ENCODE results near the gene AGR3.

- PRO-cap = no peak
Observed at GRCh38 chr7:12689818-12690769, 2.7 kb downstream of the ARL4A start.

- PRO-cap = no peak
Observed at GRCh38 chr7:12719517-12720091, 32.2 kb downstream of the ARL4A start.

- PRO-cap = no peak
Observed at GRCh38 chr7:13165637-13166285, 478.3 kb downstream of the ARL4A start.

DNA sequence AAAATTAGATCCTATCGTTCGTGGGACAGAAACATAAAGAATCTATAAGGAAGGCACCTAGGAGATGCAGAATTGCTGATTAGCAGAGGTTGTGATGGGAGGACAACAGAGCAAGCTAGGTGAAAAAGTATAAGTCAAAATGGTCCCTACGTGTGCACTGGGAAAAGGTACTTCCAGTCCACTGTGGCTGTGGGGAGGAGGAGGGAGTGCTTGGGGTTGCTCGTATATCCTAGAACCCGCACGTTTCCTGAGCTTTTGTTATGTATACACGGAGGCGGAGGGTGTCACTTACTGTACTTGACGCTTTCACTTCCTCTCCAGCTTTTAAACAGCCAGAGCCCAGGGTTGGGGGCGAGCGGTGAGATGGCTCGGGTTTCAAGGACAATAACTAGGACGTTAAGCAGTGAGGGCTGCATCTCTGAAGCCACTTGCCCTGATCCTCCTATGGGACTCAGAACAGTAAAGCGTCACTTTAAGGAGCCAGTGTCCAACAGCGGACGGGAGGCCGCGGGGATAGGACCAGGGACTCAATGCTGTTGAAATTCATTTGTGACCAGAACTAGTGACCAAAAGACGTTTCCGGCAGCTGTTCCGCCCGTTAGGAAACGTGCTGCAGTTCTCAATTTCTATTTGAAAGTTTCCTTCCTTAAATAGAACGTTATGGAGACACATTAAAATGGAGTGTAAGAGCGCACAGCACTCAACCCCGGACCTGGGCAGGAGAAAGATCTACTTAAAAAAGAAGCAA lies 969 bp upstream of the ETV1 start:
- PRO-cap = no peak

DNA sequence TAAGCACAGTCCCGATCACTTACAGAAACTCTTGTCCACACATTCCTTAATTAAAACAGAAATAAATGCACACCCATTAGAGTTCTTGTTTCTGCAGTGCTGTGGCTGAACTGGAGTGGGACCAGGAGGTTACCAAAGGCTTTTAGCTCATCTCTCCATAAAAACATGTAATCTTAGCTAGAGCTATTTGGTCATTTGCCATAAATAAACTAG lies 97.8 kb downstream of the AGMO start:
- PRO-cap = no peak

GRCh38 chr7:15465134-15465461 lies 96.7 kb downstream of the AGMO start:
- PRO-cap = no peak

GRCh38 chr7:16129217-16129933 lies 292.0 kb downstream of the CRPPA start:
- PRO-cap = no peak

DNA sequence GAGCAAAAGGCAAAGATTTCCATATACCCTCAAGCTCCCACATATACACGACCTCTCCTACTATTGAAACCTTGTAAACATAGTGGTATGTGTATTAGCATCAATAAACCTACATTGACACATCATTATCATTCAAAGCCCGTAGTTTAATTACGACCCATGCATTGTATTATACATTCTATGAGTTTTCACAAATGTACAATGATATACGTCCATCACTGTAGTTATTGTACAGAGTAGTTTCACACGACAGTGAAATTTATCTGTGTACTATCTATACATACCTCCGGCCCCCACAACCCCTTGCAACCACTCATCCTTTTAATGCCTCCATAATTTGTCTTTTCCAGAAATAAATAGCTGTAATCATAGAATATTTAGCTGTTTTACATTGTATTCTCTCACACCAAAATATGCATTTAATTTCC lies 110.3 kb downstream of the CRPPA start:
- PRO-cap = no peak

DNA sequence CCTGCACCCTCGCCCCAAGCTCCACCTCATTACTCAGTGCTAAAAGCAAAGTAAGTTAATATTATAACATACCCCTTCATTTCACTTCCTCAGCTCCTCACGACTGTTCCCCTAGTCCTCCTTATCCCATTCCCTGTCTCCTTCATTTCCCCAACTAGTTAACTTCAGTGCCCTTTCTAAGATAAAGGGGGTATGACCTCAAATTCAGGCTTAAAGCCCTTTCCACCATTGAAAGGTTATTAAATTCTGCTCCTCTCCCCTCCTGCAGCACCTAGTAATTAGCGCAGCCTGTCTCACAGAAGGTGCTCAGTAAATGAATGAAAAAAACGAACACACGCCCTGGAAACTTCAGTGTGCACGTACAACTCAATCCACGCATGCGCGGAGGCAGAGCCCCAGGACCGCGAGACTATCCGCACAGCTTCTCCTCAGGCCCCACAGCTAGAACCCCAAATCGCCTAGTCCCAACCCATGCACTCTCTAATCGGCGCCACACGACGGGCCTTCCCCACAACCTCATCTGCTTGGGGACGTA lies 956 bp downstream of the CRPPA start:
- PRO-cap = unidirectional peak, plus-strand start at position 387 of the sequence

GRCh38 chr7:16662271-16662937 lies 16.4 kb downstream of the BZW2 start:
- PRO-cap = no peak

- PRO-cap = no peak
Observed at GRCh38 chr7:16704221-16705173, 49.1 kb upstream of the TSPAN13 start.

DNA sequence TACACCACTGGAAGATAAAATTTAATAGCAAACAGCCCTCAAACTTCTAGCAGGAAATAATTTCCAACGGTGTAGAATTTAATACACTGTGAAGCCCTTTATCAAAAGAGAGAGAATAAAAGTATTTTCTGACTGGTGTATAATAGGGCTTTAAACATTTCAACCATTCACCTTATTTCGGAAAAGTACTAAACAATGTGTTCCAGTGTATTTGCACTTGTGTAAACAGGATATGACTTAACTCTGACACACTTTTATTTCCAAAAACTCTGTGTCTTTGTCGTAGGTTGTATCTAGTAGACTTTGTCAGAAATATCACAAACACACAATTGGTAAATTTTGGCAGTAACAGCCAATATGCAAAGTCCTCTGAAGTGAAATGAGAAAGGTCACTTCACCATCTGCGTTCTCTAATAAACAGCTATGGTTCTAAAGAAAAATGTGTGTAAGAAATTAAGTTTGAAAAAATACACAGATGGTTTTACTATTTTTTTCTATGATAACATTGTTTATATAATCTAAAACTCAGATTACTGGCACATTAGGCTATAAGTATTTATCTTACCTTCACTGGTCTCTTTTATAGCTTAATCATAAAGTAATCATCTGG lies 10.3 kb upstream of the TSPAN13 start:
- PRO-cap = no peak

GRCh38 chr7:16755341-16756102 lies 2.0 kb downstream of the TSPAN13 start:
- PRO-cap = no peak

DNA sequence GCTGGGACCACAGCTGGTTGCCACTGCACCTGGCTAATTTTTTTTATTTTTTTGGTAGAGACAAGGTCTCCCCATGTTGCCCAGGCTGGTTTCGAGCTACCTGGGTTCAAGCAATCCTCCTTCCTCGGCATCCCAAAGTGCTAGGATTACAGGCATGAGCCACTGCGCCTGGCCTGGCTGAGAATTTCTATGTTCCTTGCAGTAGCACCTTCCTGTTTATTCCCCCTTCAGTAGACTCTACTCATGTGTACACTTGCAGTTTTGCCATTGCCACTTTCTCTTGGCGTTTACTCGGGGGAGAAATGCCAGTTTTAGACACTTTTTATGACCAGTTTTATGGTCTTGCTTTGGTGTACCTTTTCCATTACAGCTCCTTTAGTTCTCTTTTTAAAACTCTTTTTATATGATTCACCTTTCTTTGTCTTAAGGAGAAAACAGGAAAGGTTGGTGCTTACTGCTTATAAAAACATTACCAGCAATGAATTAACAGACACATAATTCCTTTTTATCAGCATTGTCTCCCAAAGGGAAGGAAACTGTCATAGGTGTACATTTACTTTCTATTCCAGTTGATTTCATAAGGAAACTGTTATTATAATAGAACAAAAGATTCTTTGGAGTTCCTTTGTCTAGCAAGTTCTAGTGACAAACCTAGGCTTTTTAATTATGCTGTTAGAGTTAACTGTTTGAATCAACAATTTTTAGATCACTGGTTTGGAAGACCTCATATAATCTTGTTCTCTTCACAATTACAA lies 11.9 kb downstream of the TSPAN13 start:
- PRO-cap = no peak

GRCh38 chr7:16847025-16847837 lies 34.6 kb downstream of the AGR3 start:
- PRO-cap = no peak

DNA sequence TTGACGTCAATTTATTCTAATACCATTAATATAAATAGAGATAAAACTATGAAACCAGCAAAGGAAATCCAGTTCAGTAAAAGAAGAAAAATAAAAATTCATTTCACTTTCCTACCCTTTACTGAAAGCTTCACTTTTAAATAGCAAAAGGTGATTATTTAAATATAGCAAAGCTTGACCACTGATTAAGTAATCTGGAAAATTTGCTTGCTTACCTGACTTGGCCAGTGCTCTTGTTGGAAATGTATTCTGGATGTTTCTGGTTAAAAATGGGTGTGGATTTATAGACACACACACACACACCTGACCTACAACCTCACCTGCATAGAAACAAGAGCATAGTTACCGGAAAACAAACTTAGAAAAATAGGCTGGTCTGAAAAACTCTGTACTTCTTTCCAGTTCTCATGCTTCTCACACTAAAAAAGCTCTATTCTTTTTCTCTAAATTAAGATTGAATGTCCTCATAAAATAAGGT lies at the start of gene AGR3:
AGR3 (minus strand) TSS at position 255 of the 478 bp plus-strand sequence.
- PRO-cap = no peak

- PRO-cap = no peak
Observed at GRCh38 chr7:17041195-17041765, 159.5 kb upstream of the AGR3 start.

DNA sequence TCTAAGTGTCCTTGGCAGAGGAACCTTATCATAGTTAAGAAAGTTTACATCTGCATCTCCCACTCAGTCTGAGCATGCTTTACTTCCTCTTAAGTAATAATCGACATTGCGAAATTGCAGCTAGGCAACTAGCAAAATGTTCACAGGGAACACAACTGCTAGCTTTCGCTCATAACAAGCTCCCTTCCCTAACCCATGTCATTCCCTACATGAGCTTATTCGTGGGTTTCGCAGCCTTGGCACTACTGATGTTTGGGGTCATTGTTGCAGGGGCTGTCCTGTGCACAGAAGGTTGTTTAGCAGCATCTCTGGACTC lies 71.6 kb downstream of the AHR start:
- PRO-cap = no peak

- PRO-cap = no peak
Observed at GRCh38 chr7:17379260-17379818, 80.9 kb downstream of the AHR start.

- PRO-cap = no peak
Observed at GRCh38 chr7:17524322-17524916, 226.0 kb downstream of the AHR start.